Tongue (tissue), 2 donors: ENCODE measurements around a stretch of chr13.

- RAMPAGE, long total RNA, result no peak
These were observed 13.5 kb downstream of the DNAJC15 start for GRCh38 chr13:43036827-43037438.

- RAMPAGE, long total RNA, result no peak
These were observed 38.5 kb downstream of the DNAJC15 start for GRCh38 chr13:43061777-43062332.

DNA sequence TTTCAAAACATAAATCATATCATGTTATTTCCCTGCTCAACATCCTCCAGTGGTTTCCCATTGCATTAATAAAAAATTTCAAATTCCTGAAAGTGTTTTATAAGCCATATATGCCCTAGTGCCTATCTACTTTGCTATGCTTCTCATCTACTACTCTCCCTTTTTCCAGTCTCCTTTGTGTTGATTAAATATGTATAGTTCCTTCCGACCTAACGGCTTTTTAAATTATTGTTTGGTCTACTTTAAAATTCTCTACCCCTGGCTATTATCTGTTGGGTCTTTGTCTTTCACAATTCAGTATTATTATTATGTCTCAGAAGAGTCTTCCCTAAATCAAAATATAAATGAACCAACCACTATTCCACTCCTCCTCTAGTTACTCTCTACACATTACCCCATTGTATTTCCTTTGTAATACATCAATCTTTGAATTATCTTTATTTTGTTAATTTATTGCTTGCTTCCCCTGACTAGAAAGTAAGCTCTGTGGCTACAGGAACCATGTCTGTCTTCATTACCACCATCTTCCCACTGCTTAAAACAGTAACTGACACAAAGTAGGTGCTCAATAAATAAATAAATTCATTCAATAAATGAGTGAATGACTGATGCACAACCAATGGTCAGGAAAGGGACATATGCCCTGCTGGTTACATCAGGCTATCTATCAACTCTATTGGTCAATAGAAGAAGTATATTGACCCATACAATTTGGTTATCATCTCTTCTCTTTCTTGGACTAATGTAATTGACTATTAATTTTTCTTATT, 17.3 kb downstream of the CCDC122 start:
- RAMPAGE, long total RNA, result no peak

DNA sequence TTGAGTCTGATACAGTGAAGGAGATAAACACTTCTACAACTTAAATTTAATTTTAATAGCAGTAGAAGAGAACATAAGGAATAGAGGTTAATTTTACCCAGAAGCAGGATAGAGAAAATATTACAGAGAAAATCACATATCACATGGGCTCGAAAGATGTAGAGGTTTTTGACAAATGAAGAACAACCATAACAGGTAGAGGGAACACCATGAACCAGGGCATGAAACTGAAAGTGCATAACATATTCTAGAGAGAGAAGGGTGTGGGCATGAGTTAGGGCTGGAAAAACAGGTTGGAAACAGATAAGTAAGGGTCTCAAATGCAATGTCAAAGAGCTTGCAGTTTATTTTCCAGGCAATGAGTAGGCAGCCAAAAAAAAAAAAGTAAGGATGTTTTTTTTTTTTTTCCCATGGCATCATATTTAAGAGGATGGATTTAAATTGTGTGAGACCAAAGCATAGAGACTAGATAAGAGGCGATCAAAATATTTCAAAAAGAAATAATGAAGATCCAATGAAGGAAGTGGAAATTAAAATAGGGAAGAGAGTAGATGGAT, 12.2 kb downstream of the LACC1 start:
- RAMPAGE, long total RNA, result no peak

GRCh38 chr13:44017692-44018421, 138.2 kb downstream of the LACC1 start:
- RAMPAGE, long total RNA, result no peak

GRCh38 chr13:44101428-44101737, 59.7 kb downstream of the SMIM2 start:
- RAMPAGE, long total RNA, result no peak

GRCh38 chr13:44116673-44117347, 44.2 kb downstream of the SMIM2 start:
- RAMPAGE, long total RNA, result no peak

DNA sequence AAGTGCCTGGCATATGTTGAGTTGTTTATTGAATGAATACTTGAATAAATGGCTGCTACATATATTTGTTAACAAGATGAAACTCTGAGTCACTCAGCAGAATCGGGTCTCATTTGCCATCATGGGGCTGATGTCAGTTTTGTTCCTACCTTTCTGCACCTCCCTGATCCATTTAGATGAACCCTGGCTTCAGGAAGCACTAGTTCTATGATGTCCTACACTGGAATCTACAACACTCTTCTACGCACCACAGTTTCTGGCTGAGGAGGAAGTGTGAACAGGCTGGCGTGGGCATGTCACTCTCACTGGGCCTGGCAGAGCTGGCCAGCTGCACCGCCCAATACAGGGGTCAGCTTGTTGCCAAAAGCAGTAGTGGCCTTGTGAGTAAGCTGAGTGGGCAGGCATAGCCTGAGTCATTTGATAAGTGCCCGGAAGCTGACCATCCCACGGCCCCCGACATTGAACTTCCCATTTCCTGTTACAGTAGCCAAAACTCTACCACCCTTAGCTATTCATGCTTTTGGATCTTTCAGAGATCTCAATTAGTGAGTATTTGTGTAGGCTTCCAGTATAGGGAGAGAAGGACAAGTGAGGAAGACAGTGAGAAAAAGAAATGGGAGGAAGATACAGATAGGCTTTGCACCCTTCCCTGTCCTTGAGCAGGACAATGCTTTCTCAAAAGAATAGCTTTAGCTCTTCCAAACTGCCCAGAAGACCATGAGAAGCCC, 28.4 kb downstream of the SMIM2 start:
- RAMPAGE, long total RNA, result no peak

DNA sequence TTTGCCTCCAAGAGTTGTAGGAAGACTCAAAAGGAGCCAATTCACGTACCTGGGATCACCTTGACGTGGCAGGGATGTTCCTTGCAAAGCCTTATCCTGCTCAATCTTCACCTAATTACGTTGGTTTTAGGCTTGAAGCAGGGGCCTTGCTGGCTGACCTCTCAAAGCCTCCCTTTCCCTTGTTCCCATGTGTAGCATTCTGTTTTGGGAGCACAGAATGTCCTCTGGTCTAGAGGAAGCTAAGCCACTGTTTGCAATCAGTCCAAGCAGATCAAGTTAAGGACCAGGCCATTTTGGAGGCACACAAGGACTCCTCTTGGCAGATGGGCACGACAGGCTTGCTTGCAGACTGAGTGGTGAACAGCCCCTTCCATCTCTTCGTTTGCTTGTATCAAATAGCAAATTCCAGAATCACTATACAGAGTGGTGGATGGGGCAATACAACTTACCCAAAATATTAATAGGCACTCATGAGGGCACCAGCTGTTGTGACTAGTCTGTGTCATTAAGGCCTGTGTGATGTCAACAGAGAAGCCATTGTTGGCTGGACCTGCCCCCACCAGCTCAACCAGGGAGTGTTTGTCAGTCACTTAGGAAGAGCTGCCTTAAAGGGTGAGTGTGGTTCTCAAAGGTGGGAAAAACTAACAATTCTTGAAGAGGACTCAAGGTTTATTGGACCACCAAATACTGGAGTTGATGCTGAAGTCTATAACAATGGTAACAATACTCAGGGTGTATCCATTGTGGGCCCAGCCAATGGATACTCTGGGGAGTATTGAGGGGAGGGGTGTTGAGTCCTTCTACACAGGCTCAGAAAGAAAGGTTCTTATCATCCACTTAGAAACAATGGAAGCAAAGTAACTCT, 2.9 kb downstream of the SMIM2 start:
- RAMPAGE, long total RNA, result no peak

DNA sequence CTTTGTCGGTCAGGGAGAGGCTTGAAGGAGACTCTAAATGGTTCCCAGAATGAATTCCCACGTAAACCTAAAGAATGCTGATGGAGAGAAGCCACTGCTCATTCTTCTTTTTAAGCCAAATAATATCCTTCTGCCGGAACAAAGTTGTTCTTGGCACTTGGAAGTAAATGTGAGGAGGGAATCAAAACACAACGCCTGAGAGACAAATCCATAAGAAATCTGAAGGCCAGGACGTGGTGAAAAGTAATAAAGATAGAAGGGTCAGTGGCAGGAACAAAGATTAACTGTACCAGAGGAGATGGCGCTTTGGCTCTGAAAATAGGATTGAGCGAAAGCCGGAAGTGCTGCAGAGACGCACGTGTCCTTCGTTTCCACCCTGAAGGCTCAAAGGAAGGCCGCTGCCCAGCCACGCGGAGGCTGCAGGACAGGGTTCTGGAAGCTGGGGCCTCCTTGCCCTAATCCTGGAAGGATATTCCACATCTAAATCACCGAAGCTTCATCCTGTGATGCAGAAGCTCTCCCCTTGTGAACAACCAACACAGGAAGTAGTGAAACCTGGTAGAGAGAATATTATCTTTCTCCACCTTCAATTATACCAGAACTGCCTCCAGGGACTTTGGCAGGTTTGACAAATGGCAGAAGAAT, 2.1 kb downstream of the SMIM2 start:
- RAMPAGE, long total RNA, result no peak

- RAMPAGE, long total RNA, result no peak
These were observed 76.3 kb upstream of the SMIM2 start for GRCh38 chr13:44237077-44238079.

DNA sequence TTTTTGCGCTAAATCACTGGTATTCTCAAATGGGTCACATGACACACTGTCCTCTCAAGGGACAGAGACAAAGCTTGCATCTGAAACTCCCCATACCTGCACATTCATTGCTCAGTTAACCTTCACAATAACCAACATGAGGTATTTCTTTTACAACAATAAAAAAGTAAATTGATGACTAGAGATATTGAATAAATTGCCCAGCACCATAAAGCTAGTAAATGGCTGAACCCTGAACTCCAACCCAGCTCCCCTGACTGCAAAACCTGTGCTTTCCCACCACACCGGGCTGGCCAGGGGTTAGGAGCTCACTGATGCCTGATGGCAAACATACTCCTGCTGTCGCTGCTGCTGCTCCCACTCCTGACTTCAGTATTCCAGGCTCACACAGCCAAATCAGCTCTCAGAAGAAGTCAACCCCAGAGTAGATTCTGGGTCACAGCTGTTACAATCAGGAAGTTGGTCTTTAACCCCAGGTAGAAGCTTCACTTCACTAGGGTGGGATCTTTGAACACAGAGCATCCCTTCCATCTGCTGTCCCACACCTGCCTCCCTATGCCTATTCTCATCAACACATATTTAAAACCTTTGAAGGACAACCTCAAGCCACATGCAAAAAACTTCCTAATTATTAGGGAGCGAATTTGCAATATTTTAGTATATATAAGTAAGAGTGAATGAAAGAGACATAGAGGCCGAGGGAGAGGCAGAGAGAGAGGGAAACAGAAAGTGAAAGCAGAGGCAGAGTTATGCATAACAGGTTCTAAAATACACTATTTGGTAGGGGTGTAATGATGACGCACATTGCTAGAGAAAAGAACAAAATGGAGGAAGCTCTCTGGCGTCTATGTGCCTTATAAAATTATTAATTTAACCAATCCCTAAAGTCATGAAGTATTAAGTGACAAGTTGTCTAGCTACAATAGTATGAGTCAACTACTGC, 99.5 kb upstream of the SERP2 start:
- RAMPAGE, long total RNA, result no peak

DNA sequence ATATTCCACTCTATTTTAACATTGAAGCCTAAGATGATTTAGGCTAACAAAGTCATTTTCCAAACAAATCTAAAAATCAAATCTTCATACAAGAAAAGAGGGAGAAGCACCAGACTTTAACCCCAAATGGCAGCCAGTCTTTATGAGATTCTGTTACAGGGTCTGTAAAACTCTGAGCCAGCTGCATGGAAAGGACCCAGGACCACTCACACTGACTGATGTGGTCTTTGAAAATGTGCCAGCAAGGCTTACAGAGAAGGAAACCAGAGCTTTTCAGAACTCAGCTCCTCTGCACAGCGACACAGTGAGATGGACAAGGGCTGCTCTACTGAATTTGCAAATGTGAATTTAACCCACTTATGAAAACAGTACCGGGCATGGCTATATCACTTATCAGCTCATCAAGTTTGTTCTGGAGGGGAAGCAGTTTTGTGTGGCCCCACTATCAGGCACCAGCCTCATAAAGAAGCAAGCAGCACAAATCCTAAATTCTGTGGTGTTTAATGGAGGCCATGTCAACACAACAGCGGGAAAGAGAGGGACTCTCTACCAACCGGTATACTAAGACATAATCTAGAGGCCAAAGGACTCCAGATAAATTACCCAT, 98.8 kb upstream of the SERP2 start:
- RAMPAGE, long total RNA, result no peak

GRCh38 chr13:44350621-44351485, 22.8 kb upstream of the SERP2 start:
- RAMPAGE, long total RNA, result no peak

DNA sequence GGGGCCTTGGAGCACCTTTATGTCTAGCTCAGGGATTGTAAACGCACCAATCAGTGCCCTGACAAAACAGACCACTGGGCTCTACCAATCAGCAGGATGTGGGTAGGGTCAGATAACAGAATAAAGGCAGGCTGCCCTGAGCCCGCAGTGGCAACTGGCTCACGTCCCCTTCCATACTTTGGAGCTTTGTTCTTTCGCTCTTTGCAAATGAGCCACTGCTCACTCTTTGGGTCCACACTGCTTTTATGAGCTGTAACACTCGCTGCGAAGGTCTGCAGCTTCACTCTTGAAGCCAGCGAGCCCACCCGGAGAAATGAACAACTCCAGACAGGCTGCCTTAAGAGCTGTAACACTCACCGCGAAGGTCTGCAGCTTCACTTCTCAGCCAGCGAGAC, 40.6 kb downstream of the SERP2 start:
- RAMPAGE, long total RNA, result no peak

- RAMPAGE, long total RNA, result no peak
These were observed 64.1 kb downstream of the SERP2 start for GRCh38 chr13:44437744-44438036.

- RAMPAGE, long total RNA, result no peak
These were observed 1.3 kb upstream of the TSC22D1 start for GRCh38 chr13:44577210-44578010.

- RAMPAGE, long total RNA, result no peak
These were observed 188.7 kb upstream of the TSC22D1 start for GRCh38 chr13:44764698-44765440.

DNA sequence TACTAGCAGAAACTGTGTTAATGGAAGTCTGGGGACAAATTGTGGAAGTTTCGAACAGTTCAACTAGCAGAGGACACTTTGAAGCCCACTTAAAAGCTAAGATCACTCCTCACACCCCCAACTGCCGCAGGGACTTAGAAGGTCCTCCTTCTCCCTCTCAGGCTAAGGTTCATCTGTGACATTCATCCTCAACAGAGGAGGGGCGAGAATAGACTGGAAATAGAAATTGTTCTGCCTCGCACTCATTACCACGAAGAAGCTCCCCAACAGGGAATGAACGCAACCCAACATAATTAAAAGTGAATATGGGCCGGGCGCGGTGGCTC, 70.4 kb downstream of the NUFIP1 start:
- RAMPAGE, long total RNA, result no peak

DNA sequence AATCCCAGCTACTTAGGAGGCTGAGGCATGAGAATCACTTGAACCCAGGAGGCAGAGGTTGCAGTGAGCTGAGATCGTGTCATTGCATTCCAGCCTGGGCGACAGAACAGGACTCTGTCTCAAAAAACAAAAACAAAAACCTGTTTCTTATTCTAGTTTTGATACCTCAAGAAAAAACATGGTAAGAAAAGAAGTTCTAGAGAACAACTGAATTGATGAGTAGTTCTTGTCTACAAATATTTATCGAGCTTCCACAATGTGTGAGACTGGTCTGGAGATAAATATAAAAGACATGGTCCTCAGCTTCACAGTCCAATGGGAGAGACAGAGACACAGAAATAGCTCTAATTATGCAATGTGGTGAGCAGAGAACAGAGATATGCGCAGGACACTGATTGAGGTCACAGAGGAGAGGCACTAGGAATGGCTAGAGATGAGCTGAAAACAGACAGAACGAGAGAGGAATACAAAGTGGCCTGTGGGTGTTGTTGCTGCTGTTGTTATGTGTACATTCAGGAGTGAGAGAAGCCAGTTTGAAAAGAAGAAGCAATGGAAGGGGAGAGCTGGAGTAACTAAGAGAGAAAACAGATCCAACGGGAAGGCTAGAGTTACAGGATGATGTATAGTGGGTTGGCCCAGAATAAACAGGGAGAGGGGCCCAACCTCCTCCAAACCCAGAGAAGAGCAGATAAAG, 53.2 kb downstream of the GPALPP1 start:
- RAMPAGE, long total RNA, result no peak